Fallopian tube (tissue), 1 donor: ENCODE measurements around a stretch of chr7.

GRCh38 chr7:817195-817764, 15.0 kb upstream of the SUN1 start:
- PRO-cap: bidirectional peak, plus-strand start at chr7:817498, minus-strand start at chr7:817393; unidirectional peak, minus-strand start at chr7:817563; unidirectional peak, minus-strand start at chr7:817706

DNA sequence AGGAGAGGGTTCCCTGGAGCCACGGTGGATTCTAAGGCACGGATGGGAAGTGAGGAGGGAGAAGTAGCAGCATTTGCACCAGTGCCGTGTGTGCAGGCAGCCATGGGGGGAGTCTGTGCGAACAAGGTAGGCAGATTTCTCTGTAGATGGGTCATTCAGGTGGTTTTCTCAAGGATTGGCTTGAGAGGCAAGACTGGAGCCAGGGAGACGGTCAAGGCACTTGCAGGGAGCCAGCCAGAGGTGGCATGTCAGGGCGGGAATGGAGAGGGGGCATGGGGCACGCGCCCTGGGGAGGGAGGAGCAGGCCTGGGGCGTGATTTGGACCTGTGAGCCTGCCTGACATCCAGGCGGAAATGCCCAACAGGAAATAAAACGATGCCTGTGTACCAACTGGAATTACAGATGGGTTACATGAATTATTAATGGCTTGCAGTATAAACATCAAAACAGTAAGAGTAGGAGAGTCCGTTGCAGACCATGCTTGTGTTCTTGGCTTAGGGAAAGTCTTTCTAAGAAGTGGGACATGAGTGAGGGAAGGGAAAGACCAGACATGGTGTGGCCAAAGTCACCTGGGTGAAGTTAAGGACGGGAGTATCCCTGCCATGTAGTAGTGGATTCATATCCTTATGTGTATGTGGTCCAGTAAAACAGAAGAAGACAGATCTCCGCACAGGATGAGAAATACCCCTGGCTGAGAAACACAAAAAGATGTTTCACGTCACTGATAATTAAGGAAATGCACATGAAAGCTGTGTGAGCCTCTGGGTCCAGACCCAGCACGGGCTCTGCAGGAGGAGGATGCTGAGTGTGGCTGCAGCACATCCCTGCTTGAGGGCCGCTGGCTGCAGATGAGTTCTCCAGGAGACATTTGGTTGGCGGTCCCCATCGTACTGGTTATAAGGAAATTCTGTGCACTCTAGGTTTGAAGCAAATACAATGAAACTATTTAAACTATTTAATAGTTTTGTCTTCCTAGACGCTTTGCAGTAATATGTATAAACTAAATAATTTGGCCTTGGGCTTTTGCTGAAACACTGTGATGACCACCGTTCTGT, 8.4 kb upstream of the SUN1 start:
- PRO-cap: unidirectional peak, plus-strand start at position 449 of the sequence; unidirectional peak, plus-strand start at position 770 of the sequence

- PRO-cap: no peak
Observed at GRCh38 chr7:882617-883815, 6.7 kb downstream of the GET4 start.

- PRO-cap: unidirectional peak, plus-strand start at chr7:909027
Observed at GRCh38 chr7:908491-909346, 32.4 kb downstream of the GET4 start.

DNA sequence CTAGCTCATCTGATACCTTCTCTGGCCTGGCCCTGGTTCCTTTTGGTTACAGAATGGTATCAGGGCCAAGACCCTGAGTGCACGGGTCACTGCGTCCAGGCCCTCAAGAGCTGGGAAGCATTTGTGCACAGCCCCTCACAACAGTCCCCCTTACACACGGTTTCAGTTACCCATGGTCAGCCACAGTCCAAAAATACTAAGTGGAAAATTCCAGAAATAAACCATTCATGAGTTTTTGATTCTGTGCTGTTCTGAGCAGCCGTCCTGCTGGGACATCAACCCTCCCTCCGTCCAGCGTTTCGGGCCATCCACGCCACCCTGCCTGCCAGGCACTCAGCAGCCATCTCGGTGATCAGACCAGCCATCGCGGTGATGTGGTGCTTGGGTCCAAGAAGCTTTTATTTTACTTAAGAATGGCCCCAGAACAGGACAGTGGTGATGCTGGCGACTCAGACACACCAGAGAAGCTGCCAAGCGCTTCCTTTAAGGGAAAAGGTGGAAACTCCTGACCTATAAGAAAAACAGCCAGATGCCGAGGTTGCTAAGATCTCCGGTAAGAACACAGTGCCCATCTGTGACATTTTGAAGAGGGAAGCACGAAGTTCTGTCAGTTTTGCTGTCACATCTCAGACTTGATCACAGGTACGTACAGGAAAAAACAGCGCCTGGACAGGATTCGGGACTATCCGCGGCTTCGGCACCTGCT, 8.6 kb downstream of the COX19 start:
- PRO-cap: unidirectional peak, minus-strand start at position 630 of the sequence

- PRO-cap: bidirectional peak, plus-strand start at chr7:1028526, minus-strand start at chr7:1028356; bidirectional peak, plus-strand start at chr7:1029060, minus-strand start at chr7:1028981
Observed at GRCh38 chr7:1028091-1029309, 15.8 kb upstream of the GPR146 start.

DNA sequence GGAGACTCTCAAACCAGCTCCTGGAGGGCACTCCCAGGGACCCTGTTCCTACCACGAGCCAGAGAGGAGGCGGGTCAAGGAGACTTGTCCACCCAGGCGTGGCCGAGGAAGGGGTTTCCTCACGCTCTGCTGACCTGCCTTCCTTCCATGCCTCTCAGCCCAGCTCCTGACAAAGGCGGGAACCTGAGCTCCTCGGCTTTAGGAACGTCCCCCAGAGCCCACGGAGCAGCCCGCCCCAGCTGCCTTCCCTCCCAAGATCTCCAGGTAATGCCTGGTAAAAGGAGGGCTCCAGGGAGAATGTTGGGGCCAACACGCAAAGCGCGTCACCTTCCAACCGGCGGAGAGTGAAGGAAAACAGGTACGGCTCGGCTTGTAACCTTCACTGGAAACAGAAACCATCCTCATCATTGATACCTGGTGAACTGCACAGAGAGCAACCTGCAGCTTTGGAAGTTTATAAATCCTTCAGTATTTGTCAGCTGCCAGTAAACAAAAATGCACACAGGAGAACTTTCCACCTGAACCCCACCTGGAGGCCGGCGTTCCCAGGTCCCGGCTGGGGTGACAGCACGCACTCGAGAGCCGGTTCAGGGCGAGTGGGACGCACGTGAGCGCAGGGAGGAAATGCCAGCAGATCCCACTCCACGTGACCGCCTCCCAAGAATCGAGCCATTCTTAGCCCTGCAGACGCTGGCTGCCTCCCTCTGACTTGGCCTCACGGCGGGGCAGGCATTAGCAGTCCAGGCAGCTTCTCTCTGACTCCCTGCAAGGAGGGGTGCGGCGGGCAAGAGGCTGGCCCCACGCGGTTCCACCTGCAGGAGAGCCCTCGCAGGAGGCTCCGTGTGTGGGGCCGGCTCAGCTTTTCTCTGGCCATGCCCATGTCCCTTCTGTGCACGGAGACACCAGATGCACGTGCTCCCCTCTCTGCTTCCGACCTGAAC, 9.8 kb downstream of the GPR146 start:
- PRO-cap: bidirectional peak, plus-strand start at position 407 of the sequence, minus-strand start at position 269 of the sequence; unidirectional peak, minus-strand start at position 868 of the sequence

DNA sequence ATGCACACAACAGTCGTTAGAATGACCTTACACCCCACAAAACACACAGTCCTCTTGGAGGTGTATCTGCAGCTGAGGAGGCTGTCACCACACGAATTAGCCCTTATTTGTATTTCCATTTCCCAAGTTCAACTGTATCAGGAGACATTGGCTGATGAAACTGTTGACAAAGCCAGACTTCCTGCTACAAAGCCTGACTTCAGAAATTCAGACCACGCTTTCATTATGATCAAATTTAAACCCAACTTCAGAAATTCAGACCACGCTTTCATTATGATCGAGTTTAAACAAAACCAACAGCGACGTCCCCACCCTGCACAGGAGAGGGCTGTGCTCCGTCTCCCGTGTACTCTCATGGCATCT, 15.5 kb downstream of the GPER1 start:
- PRO-cap: no peak

DNA sequence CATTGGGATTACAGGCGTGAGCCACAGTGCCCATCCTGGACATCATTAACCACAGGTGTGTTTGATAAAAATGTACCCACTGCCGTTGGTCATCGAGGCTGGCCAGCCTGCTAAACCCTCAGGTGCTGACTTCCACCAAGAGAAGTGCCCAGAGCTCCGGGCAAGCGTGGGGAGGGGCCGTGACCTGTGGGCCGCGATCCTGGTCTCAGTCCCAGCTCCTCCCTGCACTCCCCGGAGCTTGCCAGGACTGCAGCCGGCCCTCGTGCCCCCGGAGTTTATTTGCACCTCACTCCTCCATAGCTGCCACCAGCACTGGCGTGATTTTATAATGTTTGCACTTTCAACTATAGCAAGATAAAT, 30.7 kb downstream of the UNCX start:
- PRO-cap: no peak

GRCh38 chr7:1431833-1432658, 27.2 kb downstream of the MICALL2 start:
- PRO-cap: no peak

GRCh38 chr7:1436592-1437280, 22.5 kb downstream of the MICALL2 start:
- PRO-cap: no peak

DNA sequence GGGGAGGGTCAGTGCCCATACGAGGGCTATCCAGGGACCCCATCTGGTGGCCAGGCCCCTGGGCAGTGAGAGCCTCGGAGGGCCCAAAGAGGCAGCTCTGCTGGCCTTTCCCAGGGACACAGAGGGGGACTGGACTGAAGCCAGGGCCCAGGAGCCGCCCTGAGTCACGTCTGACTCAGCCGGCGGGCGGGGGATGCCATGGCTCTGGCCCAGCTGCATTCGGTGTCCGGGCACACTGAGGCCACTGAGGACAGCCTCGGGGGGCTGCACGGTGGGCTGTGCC, 544 bp downstream of the MICALL2 start:
- PRO-cap: no peak

DNA sequence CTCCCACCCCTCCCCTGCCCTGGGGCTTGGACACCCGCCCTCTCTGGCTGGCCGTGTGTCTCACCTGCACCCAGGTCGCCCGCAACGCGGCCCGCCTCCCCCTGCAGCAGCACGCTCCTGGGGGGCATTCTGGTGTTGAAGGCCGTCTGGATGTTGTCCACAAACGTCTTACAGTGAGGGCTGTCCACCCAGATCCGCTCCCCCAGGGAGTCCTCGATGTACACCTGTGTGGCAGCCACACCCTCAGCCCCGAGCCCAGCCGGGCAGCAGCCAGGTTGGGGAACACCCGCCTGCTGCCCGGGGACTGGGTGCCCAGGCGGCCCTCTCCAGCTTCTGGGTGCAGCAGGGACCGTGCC, 4.8 kb downstream of the INTS1 start:
- PRO-cap: no peak

DNA sequence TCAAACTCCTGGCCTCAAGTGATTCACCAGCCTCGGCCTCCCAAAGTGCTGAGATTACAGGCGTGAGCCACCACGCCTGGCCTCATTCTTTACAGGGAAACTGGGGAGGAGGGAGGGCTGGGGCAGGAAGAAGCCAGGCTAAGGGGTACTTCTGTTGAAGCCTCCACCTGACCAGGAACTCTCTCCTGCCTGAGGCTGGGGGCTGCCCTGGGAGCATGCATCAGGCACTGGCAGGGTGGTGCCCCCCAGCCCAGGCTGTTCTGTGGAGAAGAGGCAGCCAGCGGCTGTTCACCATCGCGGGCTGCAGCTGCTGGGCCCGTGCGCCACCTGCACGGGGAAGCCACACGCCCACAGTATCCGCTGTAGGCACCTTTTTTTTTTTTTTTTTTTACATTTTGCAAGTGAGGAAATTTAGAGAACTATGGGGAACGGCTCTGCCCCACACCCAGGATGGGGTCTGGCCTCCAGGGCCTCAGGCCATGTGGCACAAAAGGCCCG, 8.5 kb upstream of the INTS1 start:
- PRO-cap: no peak

DNA sequence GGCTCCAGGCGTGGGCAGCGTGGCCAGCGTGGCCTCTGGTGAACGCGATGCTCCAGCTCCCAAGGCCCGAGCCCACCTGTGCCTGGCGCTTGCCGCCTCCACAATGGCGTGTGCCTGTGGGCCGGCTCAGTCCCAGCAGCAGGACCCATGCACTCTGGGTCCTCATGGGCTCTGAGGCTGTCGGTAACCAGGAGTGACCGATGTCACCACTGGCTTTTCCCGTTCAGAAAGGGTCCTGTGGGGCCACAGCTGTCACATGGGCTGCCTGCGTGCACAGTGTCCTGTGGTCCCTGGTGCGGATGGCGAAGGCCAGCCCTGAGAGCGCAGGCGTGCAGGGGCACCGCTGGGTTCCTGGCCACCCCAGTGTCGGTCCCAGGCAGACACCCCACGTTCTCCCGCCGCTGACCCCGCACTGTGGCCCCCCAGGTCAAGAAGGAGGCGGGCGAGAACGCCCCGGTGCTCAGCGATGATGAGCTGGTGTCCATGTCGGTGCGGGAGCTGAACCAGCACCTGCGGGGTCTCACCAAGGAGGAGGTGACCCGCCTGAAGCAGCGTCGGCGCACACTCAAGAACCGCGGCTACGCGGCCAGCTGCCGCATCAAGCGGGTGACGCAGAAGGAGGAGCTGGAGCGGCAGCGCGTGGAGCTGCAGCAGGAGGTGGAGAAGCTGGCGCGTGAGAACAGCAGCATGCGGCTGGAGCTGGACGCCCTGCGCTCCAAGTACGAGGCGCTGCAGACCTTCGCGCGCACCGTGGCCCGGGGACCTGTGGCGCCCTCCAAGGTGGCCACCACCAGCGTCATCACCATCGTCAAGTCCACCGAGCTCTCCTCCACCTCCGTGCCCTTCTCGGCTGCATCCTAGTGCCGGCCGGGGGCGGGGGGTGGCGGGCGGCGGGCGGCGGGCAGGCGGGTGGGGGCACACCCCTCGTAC, 9.3 kb downstream of the MAFK start:
- PRO-cap: no peak

DNA sequence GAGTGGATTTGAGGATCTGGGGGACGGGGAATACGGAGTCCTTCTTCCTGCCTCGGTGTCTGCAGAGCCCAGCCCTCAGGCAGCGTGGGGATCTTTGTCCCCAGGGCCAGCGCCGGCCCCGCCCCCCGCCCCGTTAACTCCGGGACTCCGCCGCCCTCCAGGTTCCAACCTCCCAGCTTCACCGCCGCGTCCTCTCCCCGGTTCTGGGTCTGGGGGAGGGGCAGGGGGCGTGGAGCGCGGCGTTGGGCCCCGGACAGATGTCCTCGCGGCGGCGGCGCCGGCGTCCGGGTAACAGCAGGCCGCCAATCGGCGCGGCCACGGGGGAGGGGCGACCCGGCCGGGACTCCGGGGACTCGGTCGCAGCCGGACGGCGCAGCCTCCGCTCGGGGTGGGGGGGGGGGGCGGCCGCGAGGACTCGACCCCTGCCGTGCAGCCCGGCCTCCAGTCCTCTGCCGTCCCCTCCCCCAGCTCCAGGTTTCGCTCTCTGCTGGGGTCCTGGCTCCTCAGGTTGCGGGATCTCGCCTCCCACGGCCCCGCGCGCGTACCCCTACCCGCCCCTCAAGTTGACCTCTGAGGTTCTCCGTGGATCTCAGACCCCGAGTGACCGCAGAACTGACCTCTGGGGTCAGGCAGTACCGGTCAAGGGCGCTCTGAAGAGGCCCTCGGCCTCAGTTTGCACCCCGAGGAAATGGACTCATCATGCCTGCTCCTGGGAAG, 2.3 kb upstream of the ELFN1 start:
- PRO-cap: unidirectional peak, minus-strand start at position 205 of the sequence

DNA sequence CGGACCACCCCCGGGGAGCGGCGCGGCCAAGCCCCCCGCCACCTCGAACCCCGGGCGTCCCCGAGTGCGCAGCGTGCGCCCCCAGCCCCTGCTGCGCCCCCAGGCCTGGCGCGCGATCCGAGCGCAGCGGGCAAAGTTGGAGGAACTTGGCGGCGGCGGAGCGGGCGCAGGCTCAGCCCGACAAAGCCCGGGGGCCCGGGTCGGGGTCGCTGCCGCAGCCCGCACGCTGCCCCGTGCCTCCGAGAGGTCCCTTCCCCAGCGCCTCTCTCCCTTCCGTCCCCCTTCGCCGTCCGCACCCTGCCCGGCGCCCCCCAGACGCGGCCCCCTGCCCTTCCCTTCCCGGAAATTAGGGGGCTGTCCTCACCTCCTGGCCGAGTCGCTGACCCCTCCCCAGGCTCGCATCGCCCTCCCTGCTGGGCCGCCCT, 337 bp downstream of the ELFN1 start:
- PRO-cap: no peak

- PRO-cap: no peak
Observed at GRCh38 chr7:1708143-1708689, 38.1 kb downstream of the ELFN1 start.

DNA sequence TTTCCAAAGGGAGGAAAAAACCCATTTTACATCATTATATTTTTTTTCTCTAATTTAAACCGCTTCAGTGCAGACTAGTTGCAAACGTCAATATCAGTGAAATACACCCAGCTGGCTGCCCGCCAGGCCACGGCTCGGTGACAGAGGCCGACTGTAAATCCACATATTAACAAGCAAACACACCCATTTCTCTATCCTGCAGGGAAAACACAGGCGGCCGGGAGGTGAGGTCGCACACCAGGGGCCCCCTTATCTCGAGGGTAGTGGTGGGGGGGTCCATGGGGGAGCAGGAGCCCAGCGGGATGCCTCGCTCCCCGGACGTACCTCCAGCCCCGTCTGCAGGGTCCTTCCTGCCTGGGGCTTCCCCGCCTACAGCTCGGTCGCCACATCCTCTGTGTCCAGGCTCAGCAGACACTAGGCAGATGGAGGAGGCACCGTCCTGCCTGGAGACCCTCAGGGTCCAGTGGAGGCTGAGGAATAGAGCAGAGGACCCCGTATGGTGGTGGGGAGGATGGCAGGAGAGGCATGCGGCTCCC, 72.8 kb downstream of the ELFN1 start:
- PRO-cap: no peak

DNA sequence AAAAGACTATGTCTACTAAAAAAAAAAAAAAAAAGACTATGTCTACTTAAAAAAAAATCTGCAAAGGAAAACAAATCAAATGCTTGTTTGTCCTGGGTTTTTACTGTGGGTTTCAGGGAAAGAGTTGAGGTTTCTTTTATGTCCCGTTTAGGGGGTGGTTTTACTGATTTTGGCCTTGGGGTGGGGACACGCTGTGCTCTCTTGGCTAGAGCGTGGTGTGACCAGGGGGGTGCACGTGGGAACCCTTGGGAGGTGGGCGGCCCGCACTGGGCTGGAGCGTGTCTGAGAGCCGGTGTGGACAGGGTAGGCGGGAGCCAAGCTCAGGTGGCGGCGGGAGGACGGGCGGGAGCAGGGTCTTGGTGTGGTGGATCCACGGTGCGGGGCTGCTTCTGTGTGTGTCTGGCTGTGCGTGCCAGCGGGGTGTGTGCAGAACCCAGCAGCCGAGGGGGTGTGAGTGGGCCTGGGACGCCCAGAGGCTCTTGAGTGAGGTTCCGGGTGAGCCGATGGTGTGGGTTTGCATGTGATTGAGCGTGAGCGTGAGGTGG, 77.9 kb downstream of the ELFN1 start:
- PRO-cap: no peak